GM19240 (cell line): Measurements from ENCODE around the genes ACER1, SLC25A23, TNFSF14 and GPR108.

- RRBS, result 7% methylated on average over 2 of the region's 35 CpGs
Observed at GRCh38 chr19:5892107-5892707, 11.4 kb downstream of the NDUFA11 start.

DNA sequence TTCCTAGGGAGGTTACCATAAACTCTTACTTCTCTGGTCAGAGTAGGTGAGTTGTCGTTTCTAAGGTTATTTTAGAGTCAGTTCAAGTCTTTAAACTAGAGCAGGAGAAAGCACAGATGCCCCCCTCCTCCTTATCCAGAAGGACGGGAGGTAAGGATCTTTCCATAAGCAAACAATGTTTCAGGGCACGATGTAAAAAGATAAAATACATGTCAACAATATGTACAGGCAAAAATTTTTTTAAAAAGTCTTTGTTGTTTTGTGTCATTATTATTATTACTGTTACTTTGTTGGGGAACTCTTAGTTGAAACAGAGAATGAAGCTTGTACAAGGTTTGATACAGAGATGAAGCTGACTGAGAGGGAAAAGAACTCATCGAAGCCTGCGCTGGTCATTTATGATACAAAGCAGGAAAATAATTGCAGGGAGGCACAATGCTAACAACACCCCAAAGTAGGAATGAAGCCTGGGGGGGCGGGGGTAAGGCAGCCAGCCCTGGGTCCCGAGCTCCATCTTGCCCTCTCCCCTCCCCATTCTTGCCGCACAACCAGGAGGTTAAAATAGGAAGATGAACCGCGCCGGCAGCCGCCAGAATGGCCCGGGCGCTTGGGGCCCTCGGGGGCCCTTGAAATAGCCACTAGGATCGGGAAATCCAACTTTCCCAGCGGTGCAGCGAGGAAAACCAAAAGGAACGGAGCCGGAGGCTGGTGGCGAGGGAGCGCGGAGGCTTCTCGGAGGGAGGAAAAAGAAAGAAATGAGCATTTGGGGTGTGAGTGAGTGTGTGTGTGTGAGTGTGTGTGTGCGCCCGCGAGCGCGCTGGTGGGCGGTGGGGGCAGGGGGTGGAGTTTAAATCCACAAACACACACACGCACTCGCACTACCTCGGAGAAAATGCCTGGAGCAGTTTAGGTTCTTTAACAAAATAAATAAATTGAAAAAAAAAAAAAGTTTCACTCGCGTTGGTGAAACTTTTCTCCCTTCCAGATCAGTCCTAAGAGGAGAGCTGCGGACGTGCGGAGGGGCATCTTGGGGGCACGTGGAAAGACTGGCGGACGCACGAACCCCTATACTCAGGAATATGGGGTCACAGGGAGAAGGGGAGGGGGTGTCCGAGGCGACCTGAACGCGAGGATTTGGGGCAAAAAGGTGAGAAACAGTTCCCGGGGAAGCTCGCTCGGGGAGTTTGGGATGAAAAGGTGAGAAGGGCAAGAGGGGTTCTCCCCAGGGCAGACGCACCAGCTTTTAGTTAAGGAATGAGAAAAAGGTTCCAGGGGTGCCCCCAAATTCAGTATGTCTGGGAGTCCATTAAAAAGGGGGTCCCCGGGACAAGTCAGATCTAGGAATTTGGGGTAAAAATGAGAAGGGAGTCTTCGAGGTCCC lies 1.6 kb downstream of the RFX2 start:
- RRBS, result 4% methylated on average over 7 of the region's 52 CpGs

DNA sequence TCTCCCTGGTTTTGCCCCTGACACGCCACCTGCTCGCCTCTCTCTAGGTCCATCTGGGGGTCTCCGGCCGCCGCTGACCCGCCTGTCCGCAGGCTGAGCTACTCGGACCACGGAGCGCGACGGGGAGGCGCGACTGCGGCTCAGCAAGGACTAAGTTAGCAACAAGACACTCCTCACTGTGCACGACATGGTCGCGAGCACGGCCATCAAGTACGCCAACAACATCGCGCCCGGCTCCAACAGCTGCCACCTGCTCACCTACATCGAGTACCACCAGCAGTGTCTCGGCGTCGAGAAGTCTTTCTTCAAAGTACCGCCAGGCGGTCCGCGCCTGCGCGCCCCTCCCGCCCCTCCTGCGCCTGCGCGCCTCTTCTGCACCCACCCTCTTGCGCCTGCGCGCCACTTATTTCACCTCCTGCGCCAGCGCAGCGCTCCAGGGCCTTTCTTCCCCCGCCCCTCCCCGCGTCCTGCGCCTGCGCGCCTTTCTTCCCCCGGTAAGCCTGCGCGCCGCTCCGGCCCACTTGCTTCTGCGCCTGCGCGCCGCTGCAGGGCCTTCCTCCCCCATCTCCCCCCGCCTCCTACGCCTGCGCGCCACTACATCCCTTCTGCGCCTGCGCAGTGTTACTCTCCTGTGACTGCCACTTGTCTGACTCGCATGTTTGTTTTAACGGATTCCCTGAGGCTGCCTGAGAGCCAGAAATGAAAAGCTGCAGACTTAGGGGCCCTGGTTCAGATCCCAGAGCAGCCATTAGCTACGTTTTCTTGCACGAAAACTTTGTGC lies 63.9 kb downstream of the ACSBG2 start:
- RRBS, result no CpG with 5 or more reads among the region's 68 CpGs

GRCh38 chr19:6269998-6270569 lies 9.7 kb downstream of the MLLT1 start:
- RRBS, result 100% methylated on average over 3 of the region's 21 CpGs

- RRBS, result 87% methylated on average over 4 of the region's 15 CpGs
Observed at GRCh38 chr19:6333463-6333853, at the start of gene ACER1. ACER1 (minus strand) TSS chr19:6333612.

- RRBS, result 98% methylated on average over 5 of the region's 18 CpGs
Observed at GRCh38 chr19:6389356-6389654, 3.7 kb downstream of the GTF2F1 start.

DNA sequence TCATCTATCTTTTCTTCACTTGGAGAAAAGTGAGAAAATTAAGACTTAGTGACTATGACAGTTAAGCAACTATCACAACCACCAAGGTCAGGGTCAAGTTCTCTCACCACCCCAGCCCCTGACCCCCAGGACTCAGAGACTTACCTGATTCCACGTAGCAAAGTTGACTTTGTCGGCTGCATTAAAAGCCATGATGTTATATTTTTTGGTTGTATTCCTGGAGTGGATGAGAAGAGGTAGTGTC lies 1.3 kb downstream of the GTF2F1 start:
- RRBS, result no CpG with 5 or more reads among the region's 2 CpGs

- RRBS, result 95% methylated on average over 15 of the region's 32 CpGs
Observed at GRCh38 chr19:6414235-6414792, 10.3 kb downstream of the KHSRP start.

- RRBS, result 93% methylated on average over 22 of the region's 79 CpGs
Observed at GRCh38 chr19:6414793-6416169, 9.3 kb downstream of the KHSRP start.

GRCh38 chr19:6416229-6416984 lies 8.2 kb downstream of the KHSRP start:
- RRBS, result 93% methylated on average over 7 of the region's 22 CpGs

- RRBS, result 78% methylated on average over 4 of the region's 15 CpGs
Observed at GRCh38 chr19:6441754-6442396, 8.3 kb upstream of the SLC25A41 start.

DNA sequence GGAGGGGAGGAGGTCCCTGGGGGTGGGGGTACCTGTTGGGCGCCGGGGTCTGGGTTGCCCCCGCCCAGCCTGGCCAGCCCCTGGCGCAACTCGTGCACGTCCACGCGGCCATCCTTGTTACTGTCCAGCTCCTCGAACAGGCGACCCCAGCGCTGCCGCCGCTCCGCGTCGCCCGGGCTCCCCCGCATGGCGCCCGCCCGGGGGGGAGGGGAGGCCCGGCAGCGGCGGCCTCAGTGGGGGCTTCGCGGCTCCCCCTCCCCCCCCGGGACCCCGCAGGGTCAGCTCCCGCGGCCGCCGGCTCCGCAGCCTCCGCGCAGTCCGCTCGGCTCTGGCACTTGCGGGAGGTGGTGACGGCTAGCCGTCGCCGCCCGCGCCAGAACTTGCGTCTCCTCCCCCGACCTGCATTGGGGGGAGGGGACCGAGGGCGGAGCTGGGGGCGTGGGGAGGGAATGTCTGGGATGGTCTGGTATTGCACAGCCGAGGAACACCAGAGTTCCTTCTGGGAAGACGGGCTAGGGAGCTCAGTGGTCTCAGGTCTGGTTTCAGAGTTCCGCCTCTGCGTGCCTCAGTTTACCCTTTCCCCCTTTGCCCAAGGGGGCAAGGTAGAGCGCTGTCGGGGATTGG lies at the start of gene SLC25A23:
Gene SLC25A23 (minus strand): TSS at position 352 of the 624 bp plus-strand sequence.
- RRBS, result 2% methylated on average over 8 of the region's 55 CpGs

DNA sequence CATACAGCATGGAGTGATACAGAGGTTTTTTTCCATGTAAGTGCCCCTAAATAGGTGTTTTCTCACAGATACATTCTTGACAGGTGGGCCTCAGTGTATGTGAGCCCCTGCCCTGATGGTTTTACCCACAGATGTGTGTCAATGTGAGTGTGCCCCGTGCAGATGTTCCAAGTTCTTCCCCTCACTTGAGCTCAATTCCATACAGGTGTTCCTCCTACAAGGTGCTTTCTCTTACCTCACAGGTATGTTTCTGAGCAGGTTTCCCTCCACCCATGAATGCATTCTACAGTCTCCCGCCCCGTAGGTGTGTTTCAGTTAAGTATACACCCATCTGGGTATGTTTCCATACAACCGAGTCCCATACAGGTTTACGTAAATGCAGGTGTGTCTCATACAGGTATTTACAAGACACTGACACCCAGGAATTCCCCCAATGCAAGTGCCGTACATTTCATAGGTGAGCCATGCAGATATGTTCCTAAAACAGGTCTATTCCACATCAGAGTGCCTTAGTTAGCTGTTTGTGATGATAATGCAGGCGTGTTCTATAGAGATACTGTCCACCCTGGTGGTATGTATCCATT lies 1.9 kb upstream of the CRB3 start:
- RRBS, result no CpG with 5 or more reads among the region's 7 CpGs

- RRBS, result no CpG with 5 or more reads among the region's 13 CpGs
Observed at GRCh38 chr19:6467324-6468151, 3.5 kb downstream of the CRB3 start.

DNA sequence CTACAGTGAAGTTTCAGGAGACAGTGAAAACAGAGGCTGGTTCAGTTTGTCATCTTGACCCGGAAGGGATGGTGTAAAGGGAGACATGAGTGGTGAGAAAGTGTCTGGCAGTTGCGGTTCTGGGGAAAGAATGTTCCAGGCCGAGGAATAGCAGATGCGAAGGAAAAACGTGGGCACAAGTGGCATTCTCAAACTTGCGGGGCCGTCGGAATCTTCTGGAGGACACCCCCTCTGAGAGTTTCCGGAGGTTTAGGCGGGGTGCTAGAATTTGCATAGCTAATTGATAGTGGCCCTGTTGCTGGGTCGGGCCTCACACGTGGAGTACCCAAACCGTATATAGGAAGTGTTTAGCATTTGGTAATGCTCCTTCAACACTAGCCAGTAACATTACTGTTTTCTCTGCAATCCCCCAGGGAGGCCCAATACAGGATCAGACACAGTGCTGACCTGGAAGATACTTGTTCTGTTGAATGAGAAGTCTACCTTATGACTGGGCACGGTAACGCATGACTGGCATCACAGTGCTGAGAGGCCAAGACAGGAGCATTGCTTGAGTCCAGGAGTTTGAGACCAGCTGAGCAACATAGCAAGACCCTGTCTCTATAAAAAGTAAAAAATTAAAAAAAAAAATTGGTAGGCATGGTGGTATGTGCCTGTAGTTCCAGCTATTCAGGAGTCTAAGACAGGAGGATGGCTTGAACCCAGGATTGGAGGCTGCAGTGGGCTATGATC lies 2.7 kb upstream of the TNFSF9 start:
- RRBS, result no CpG with 5 or more reads among the region's 15 CpGs

- RRBS, result no CpG with 5 or more reads among the region's 22 CpGs
Observed at GRCh38 chr19:6669950-6670534, at the start of gene TNFSF14. TNFSF14 (minus strand) TSS chr19:6670160.

DNA sequence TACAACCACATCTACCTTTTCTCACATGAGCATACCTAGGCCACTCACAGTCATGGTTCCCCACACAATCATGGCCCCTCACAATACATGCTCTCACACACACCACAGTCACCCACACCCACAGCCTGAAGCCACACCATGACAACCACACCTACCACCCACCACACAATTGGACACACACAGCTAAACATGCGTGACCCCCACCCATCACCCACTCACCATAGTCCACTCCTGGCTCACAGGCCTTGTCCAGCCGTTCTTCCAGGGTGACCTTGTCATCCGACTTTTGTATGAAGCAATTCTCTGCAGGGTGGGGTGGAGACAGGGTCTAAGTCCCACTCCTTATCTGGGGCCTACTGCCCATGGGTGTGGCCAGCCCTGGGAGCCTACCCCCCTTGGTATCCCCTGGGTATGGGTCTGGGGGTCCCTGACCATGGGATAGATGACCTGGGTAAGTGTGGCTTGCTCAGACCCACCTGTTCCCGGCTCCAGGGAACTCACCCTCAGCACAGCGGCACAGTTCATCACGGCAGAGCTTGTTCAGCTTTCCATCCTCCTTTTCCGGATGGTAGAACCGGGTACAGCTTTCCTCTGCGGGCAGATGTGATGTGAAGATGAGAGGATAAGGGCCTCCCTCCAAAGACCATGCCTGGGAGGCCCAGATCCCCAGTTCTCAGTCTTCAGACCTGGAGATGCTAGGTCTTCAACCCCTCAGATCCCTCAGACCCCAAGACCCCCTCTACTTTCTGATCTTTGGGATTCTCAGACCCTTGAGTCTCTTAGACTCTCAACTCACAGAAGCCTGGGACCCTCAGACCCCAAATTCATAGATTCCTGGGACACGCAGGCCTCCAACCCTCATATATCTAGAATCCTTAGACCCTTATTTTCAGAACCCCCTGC lies 9.2 kb upstream of the TNFSF14 start:
- RRBS, result 89% methylated on average over 3 of the region's 10 CpGs

DNA sequence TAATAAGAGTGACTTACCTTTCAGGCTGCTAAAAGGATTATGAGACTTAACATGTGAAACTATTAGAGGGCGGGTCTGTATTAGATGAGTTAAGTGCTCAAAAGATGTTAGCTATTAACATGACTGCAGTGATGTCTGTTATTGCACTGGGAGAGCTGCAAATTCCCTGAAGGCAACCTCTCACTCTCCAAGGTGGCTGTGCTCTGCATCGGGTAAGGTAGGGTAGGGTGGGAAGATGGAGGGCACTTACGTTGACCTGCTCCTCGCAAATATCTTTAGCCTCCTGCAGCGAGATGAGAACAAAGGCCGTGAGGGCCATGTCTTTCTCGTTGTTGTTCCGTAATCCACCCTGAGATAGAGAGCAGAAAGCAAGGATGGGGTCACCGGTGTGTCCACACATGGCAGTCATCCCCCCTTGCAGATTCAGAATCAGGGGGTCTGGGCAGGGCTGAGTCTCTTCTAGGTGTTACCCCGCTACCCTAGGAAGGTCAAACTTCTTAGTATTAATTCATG lies 20.5 kb upstream of the TNFSF14 start:
- RRBS, result no CpG with 5 or more reads among the region's 10 CpGs

- RRBS, result 13% methylated on average over 6 of the region's 28 CpGs
Observed at GRCh38 chr19:6710619-6711075, 9.8 kb downstream of the C3 start.

- RRBS, result 2% methylated on average over 4 of the region's 62 CpGs
Observed at GRCh38 chr19:6736845-6737721, at the start of gene GPR108. GPR108 (minus strand) TSS chr19:6737580.